ENCODE measurements around the gene TCEA3.

GRCh38 chr1:23366484-23367224 lies 3.0 kb downstream of the ZNF436 start:
- PRO-cap, result no peak

- PRO-cap, result no peak
These were observed 20.7 kb downstream of the TCEA3 start for GRCh38 chr1:23403507-23404536.

GRCh38 chr1:23423920-23424965 lies at the start of gene TCEA3:
TCEA3 (minus strand) TSS chr1:23424748.
- PRO-cap, result bidirectional peak, plus-strand start at chr1:23424023, minus-strand start at chr1:23423872; bidirectional peak, plus-strand start at chr1:23424866, minus-strand start at chr1:23424748

- PRO-cap, result no peak
These were observed 17.8 kb upstream of the TCEA3 start for GRCh38 chr1:23442421-23442745.

DNA sequence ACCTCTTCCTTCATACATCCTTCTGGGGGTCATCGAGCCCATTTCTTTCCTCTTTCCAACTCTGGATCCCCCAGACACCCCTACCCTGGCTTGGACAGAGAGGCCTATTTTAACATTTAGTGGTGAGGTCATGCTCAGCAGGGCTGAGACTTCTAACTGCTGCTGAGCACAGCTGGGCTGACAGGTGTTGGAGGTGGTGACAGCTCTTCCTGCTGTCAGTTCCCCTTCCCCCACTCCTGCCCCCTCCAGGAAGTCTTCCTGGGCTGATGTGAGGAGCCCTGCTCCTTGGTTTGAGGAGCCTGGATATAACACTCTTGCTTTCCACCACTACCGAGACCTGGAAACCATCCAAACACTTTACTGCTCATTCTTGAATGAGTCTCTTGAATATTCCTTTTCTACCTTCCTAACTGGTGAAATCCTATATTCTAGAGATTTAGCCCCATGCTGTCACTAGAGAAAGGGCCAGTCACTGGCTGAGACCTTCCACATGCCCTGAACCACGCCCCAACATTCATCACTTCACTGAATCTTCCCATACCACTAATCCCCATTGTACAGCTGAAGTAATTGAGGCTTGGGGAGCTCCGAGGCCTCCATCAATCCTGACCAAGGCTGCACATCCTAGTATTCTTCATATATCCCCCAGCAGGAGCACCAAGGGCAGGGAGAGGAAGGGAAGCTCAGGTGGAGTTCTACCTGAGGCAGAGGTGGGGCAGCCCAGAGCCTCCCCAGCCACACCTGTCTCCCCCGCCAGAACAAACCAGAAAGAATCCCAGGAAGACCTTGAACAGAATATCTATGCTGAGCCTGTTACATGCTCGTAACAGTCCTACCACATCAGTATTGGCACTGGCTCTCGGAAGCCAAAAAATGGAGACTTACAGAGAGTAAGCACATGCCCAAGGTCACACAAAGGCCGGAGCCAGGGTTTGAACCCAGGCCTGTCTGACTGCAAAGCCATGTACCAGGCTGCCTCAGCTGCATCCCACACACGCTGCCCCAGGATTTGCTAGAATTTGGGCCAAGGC lies 4.9 kb downstream of the E2F2 start:
- PRO-cap, result no peak

DNA sequence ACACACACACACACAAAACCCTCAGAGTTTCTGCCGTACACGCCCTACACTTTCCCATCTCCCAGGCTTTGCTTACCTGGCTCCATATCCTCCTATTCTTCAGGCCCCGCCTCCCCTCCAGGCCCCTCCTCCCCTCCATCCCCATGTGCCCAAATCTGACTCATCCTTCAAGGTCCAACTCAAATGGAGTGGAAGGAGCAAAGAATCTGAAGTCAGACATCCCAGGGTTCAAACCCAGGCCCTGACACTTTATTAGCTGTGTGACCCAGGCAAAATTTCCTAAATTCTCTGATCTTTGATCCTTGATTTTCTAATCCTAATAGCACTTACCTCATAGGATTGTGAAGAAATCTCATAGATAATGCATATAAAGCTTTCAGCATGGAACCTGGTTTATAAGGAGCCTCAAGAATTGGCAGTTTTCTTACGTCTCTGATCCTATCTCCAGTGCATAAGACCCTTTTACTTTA lies 3.8 kb upstream of the E2F2 start:
- PRO-cap, result no peak

GRCh38 chr1:23553659-23554061 lies 5.6 kb downstream of the ID3 start:
- PRO-cap, result no peak

GRCh38 chr1:23590352-23590866 lies 31.1 kb upstream of the ID3 start:
- PRO-cap, result no peak

DNA sequence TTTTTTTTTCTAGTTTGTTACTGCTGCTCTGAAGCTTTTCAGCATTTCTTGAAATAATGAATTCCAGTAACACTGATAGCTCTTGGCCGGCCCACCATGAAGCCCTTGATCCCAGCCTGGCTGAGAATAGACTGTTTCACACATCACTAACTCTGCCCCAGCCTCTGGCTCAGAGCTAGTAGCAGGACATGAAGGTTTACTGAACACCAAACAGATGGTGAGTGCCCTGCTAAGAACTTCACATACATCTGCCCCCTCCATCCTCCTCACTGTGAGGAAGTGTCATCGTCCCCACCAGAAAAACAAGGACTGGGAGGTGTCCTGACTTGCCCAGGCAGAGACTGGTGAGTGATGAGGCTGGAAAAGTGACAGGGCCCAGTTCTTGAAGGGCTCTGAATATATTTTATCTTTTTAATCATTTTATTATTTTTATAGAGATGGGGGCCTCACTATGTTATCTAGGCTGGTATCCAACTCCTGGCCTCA lies 33.2 kb upstream of the ID3 start:
- PRO-cap, result no peak

DNA sequence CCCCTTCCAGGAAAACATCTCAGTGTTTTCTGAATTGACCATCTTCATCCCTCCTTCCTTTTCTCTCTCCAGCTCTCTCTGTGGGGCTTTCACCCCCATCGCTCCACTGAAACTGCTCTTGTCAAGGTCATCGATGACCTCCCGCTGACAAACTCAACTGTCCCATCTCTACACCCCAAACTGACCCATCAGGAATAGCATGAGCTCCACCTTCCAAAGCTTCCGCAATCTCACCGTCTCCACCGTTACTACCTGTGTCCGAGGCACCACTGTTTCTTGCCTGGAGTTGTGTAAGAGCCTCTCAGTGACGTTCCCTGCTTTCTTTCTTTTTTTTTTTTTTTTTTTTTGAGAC lies 63.9 kb upstream of the RPL11 start:
- PRO-cap, result unidirectional peak, minus-strand start at position 250 of the sequence

GRCh38 chr1:23634808-23635633 lies 56.6 kb upstream of the RPL11 start:
- PRO-cap, result unidirectional peak, plus-strand start at chr1:23635196

- PRO-cap, result no peak
These were observed 8.0 kb downstream of the ELOA start for GRCh38 chr1:23751115-23751845.

DNA sequence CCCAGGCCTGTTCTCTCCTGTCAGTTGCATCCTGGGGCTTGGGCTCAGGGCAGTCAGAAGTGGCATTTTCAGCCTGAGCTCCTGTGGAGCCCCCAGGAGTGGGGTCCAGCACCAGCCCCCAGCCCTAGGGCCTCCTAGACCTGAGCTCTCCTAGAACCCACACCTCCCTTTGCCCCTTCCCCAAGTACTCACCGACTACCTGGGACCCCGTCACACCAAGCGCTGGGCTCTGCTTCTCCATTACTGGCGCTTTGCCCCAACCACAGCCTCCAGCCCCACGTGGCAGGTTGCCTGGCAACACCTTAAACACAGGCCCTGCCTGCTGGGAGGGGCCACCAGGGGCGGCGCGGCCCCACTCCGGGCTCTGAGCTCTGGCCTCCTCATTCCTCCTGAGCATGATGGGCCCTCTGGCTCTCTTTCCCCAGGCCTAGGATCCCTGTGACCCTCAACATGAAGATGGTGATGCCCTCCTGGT lies 2.4 kb downstream of the LYPLA2 start:
- PRO-cap, result bidirectional peak, plus-strand start at position 383 of the sequence, minus-strand start at position 242 of the sequence

GRCh38 chr1:23837775-23838152 lies 12.5 kb upstream of the HMGCL start:
- PRO-cap, result no peak

- PRO-cap, result bidirectional peak, plus-strand start at chr1:23960466, minus-strand start at chr1:23960202
These were observed 910 bp downstream of the PNRC2 start for GRCh38 chr1:23960308-23961167.

DNA sequence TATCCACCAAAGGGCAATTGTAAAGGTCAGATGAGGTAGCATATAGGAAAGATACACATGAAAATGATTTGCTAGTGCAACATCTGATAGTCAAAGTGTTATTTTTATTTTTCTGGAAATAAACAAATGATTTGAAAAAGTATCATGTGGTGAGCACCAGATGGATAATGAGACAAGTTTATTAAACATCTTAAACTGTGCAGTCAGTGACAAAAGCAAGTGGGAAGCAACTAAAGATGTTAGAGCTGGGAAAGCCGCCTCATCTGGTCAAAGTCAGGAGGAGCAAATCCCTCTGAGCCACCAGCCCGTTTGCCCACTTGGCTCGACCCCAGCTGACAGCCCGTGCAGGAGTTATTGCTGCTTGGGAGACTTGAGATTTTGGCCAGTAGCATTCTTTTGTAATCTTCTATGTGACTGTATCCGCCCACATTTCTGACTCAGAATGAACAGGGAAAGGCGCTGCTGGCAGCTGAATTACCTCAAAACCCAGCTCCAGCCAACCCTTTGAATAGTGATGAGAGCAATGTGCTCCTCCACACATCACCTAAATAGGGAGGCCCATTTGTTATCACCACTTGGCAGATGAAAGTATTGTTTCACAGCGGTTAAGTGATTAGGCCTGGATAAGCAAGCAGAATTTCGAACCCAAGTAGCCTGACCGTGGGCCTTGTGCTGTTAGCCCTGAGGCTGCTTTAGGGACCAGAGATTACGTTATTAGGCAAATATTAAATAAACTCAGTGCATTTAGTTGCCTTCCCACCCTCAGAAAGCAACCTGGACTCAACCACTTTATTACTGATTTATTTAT lies 65.7 kb downstream of the MYOM3 start:
- PRO-cap, result no peak

GRCh38 chr1:24117681-24118211 lies 5.8 kb upstream of the MYOM3 start:
- PRO-cap, result no peak

- PRO-cap, result no peak
These were observed 8.3 kb upstream of the MYOM3 start for GRCh38 chr1:24119825-24121056.

- PRO-cap, result no peak
These were observed 950 bp upstream of the GRHL3 start for GRCh38 chr1:24318194-24318619.

DNA sequence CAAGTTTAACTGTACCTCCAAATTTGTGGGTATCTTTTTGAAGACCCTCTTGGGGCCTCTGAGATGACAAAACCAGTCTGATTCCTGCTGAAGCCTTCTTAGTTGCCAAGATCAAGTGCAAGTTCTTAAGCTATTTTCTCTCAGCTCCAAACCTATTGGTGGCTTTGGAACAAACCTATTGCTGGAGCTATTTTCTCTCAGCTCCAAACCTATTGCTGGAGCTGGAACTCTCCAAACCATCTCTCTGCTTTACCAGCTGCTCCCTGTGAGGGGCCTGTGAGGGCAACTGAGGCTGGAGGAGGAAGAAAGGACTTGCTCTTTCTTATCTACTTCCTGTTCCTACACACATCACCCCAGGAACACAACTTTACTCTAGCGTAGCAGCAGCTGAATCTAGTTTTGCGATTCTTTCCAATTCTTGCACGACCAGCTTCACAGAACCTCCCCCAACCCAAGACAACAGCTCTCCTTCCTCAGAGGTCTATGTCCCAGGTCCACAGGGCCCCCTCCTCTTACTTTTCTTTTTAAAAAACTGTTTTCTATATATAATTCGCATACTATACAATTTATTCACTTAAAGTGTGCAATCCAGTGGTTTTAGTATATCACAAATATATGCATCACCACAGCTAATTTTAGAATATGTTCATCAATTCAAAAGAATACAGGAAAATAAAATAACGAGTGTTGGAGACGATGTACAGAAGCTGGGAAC lies 15.9 kb upstream of the RCAN3 start:
- PRO-cap, result no peak